Endometrial microvascular endothelial cells (primary cell): ENCODE results near the genes SCYGR4 and SLC19A3.

GRCh38 chr2:224478175-224478542 lies 76.3 kb upstream of the FAM124B start:
- RAMPAGE, long total RNA, result no peak

- RAMPAGE, long total RNA, result no peak
Measured at GRCh38 chr2:224481875-224482333, 80.0 kb upstream of the FAM124B start.

- RAMPAGE, long total RNA, result no peak
Measured at GRCh38 chr2:224565581-224566181, 19.5 kb downstream of the CUL3 start.

GRCh38 chr2:224804966-224805507 lies 88.9 kb upstream of the CCDC195 start:
- RAMPAGE, long total RNA, result no peak

DNA sequence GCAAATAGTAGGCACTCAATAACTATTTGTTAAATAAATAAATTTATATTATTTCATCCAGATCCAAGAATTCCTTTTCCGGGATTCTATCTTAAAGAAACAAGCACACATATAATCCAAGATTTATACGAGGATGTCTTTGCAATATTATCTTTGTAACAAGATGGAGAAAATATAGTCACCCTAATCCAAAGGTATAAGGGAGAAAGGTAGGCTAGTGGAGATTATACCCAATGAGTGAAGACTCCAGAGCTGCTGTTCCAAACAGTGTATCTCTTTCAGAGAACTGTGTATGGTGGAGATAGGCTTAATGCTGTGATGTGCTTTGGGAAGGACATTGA lies 106.5 kb downstream of the DOCK10 start:
- RAMPAGE, long total RNA, result no peak

DNA sequence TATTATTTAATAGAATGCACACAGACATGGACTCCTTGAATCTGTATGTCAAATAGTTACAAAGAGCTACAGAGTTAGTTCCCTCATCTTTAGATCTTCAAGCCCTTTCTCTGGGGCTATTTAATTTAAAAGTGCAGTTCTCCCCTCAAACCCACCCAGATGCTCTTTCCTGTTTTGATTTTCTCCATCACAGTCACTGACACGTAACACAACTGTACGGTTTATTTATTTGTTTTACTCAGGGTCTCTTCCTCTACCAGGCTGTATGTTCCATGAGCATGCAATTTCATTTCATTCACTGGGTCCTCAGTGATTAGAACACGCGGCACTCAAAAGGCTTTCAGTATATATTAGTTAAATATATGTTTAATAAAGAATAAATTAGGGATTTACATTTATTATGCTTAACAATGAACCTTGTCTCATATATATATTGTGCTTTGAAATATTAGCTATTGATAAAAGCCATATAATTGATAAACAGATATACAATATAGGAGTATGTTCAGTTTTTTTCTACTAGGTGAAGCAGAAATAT lies 94.6 kb downstream of the DOCK10 start:
- RAMPAGE, long total RNA, result no peak

DNA sequence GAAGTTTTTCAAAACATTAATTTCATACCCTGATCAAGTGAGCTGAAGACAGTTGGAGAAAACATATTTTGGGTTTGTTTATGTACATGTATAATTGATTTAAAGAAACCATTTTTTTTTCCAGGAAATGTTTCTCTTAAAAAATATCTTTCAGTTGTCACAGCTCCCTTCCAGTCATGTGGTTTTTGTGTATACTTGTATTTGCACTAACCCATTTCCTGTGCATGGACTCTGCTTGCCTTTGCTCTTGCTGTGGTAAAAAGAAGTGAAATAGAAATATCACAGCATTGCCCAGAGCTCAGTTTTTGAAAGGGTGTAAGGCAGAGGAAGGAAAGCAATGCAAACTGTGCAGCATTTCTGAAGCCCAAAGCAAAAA lies 10.4 kb upstream of the DOCK10 start:
- RAMPAGE, long total RNA, result no peak

DNA sequence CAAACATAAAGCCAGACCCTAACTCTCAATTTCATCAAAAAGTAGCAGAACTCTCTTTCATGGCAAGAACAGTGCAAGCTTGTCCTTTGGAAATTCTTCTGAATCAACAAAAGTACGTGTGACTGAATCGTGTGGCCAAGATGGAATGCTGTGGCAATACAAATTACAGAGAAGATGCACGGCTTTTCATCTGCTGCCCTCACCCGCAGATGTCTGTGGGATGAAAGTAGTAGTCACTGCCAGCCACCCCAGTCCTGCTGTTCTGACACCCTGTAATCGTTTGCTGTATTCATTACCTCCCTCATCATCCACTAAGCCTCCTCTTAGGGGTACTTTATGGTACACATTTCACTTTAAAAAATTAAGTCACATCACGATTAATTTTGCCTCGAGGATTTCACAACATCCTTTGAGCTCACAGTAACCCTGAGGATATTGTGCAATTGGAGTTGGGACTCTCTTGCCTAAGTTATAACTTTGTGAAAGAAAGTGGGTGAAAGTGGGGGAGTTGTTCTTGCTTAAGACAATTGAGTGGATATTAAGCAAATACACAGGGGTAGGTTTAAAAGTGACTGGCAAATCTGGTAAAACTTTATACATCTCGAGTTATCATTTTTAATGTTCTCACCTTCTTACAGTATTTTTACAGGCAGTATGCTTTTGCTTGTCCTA lies 681.1 kb downstream of the IRS1 start:
- RAMPAGE, long total RNA, result no peak

- RAMPAGE, long total RNA, result no peak
Measured at GRCh38 chr2:226483837-226484245, 315.8 kb downstream of the IRS1 start.

GRCh38 chr2:226649765-226650752 lies 149.6 kb downstream of the IRS1 start:
- RAMPAGE, long total RNA, result no peak

DNA sequence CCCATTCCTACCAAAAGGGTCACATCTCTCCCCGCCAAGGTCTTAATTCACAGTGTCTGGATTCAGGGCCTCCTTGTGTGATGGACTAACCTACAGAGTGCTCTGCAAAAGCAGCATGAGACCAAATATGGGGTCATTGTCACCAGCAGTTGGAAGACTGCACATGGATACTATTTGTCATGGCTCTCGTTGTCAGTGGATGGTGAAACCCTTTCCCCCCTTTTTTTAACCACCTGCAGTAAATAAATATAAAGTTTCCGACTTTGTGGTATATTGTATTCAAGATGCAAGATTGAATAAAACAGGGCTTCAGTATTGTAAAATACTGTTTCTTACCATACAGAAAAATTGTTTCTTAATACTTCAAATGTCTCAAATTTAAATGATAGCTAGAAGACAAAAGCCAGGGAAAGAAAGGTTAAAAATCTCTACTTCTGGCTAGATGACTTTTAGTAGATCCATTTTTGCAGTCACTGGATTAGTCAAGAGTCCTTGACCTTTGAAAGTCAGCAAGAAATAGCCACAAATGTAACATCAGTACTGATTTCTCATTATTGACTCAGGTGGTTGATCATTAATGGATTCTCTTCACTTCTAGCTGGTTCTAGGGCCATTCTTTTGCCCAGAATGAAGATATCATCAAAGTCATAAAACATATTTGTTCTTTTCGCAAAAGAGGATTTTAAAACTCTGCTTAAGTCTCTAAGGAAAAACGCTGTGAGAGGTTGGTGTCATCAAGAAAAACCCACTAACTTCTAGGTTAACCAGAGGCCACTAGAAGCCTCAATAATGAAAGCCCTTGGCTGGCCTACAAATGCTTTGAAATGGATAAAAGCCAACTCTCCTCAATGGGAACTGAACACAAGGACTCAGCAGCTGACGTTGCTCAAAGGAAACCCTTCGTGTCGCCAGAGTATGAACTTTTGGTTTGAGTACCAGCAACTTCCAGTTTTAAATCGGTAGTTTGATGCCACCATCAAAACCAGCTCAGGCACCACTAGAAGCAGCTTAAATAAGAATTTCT lies 66.5 kb downstream of the IRS1 start:
- RAMPAGE, long total RNA, result no peak

DNA sequence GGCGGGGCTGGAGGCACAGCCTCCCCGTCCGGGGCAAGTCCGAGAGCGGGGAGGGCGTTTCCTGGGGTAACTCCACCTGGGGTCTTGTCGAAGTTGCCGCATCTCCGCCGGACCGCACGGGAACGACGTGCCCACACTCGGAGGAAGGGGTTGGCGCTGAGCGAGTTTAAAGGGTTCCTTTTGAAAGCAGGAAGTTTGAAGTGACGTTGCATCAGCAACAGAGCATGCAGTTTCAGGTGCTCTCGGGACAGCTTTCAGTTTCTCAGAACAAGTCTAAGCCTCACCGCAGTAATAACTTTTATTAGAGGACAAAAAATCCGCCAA lies 345 bp downstream of the RHBDD1 start:
- RAMPAGE, long total RNA, result no peak

- RAMPAGE, long total RNA, result no peak
Measured at GRCh38 chr2:226984735-226985034, 148.8 kb downstream of the RHBDD1 start.

DNA sequence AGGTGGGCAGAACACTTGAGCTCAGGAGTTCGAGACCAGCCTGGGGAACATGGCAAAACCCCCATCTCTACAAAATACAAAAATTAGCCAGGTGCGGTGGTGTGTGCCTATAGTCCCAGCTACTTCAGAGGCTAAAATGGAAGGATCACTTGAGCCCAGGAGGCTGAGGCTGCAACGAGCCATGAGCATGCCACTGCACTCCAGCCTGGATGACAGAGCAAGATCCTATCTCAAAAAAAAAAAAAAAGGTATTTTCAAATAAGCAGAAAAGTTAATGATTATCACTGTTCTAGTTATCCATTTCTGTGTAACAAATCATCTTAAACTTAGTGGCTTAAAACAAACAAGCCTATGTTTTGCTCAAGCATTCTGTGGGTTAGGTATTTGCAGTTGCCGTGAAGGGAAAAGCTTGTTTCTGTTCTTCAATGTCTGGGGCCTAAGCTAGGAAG lies 13.9 kb downstream of the MFF start:
- RAMPAGE, long total RNA, result no peak

- RAMPAGE, long total RNA, result no peak
Measured at GRCh38 chr2:227479702-227480676, 8.0 kb downstream of the AGFG1 start.

- RAMPAGE, long total RNA, result no peak
Measured at GRCh38 chr2:227617298-227617696, at the start of gene SCYGR4. Gene SCYGR4, plus strand, starts transcription at chr2:227617498.

- RAMPAGE, long total RNA, result no peak
Measured at GRCh38 chr2:227717538-227718683, at the start of gene SLC19A3. Gene SLC19A3, minus strand, starts transcription at chr2:227718028.

DNA sequence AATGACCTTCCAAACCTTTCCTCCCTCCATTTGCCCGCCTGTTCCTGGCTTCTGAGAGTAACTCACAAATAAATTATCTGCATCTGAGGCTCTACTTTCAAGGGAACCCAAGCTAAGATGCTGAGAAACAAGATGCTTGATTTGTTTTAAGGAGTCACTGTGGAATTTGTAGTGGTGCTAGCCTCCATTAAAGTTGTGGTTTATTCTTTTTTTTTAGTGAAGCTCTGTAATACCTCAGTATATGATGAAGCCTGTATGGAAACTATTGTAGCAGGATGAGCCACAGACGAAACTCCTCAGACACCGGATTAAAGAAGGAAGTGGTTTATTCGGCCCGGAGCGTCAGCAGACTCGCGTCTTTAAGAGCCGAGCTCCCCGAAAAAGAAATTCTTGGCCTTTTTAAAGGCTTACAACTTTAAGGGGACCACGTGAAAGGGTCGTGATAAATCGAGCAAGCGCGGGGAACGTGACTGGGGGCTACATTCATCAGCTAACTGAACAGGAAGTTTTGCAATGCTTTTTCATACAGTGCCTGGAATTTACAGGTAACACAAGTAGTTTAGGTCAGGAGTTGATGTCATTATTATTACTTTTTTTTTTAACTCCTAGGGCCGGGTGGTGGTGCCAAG lies 8.1 kb upstream of the CCL20 start:
- RAMPAGE, long total RNA, result no peak

DNA sequence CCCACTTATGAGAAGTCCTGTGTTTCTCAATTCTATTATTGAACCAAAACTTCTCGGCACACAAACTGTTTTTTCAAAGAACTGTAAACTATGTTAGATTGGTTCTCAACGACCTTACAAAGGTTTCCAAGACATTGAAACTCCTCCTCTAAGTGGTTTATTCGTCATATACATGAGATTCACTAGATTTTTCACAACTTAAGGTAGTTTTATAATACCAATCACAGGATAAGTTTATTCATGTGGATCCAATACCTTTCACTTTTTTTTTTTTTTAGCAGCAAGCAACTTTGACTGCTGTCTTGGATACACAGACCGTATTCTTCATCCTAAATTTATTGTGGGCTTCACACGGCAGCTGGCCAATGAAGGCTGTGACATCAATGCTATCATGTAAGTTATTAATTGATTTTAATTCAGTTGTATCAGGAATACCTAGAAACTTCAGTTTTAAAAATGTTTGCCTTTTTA lies 1.6 kb downstream of the CCL20 start:
- RAMPAGE, long total RNA, result no peak

GRCh38 chr2:227817791-227818699 lies 4.4 kb downstream of the CCL20 start:
- RAMPAGE, long total RNA, result no peak